ENCODE measurements around the gene TBX1.

GRCh38 chr22:19120693-19121349 lies 1.4 kb downstream of the DGCR2 start:
- PRO-cap, 3 experiments: no peak in any of the 3 experiments
- RAMPAGE, long total RNA: no peak
- RRBS, 2 experiments: no CpG with 5 or more reads among the region's 10 CpGs

- PRO-cap, 3 experiments: no peak in any of the 3 experiments
- RAMPAGE, long total RNA: no peak
- RRBS, 2 experiments: no CpG with 5 or more reads among the region's 5 CpGs
Observed at GRCh38 chr22:19406559-19407505, 24.7 kb downstream of the HIRA start.

GRCh38 chr22:19451023-19452203 lies 3.9 kb upstream of the C22orf39 start:
- PRO-cap, 3 experiments: no peak in any of the 3 experiments
- RAMPAGE, long total RNA: no peak
- RRBS, 2 experiments: no CpG with 5 or more reads among the region's 5 CpGs

DNA sequence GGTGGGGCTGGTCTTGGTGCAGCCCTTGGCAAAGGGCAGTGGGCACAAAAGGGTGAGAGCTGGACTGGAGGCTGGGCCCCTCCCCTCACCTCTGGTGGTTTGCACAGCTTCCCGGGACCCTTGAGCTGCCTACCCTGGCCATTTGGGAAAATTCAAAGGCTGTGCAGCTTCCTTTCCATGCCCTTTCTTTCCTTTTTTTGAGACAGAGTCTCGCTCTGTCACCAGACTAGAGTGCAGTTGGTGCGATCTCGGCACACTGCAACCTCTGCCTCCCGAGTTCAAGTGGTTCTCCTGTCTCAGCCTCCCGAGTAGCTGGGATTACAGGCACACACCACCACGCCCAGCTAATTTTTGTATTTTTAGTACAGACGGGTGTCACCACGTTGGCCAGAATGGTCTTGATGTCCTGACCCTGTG lies 3.1 kb downstream of the CLDN5 start:
- PRO-cap, 3 experiments: no peak in any of the 3 experiments
- RAMPAGE, long total RNA: no peak
- RRBS, 2 experiments: no CpG with 5 or more reads among the region's 9 CpGs

GRCh38 chr22:19554650-19555174 lies 30.5 kb upstream of the CLDN5 start:
- PRO-cap, 3 experiments: no peak in any of the 3 experiments
- RAMPAGE, long total RNA: no peak
- RRBS, 2 experiments: no CpG with 5 or more reads among the region's 3 CpGs

GRCh38 chr22:19567040-19567577 lies 42.9 kb upstream of the CLDN5 start:
- PRO-cap, 3 experiments: no peak in any of the 3 experiments
- RAMPAGE, long total RNA: no peak
- RRBS, 2 experiments: no CpG with 5 or more reads among the region's 22 CpGs

DNA sequence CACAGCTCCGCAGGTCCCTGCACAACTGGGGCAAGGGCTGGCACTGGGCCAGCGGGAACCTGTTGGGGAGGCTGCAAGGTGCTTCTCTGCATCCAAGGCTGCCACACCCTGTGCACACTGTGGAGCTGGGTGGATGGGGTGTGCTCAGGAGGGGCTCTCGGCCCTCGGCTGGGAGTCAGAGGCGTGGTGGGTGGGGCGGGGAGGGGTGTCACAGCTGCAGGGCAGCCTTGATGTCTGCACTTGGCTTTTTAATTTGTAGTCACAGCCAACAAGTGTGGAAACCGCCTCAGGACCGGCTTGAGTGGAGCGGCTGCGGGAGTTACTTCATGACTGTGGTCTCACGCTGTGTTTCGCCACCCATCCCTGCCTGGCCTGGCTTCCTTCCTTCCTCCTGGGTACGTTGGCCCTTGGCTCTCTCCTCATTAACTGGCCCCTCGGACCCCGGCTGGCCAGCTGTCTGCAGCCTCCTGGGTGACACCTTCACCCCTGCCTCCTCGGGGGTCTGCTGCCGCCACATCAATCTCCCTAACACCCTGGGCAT lies 26.3 kb upstream of the SEPTIN5 start:
- PRO-cap, 3 experiments: no peak in any of the 3 experiments
- RAMPAGE, long total RNA: no peak
- RRBS, 2 experiments: no CpG with 5 or more reads among the region's 17 CpGs

DNA sequence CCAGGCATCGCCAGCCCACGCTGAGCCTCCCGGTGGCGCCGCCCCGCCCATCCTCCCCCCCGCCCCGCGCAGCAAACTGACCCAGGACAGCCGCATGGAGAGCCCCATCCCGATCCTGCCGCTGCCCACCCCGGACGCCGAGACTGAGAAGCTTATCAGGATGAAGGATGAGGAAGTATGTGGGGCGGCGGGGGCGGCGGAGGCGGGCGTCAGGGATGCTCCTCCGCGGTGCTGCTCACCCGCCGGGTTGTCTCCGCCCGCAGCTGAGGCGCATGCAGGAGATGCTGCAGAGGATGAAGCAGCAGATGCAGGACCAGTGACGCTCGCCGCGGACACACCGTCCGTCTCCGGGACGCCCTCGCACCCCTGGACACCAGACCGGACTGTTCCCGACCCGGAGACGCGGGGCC lies 1.2 kb upstream of the GP1BB start:
- PRO-cap, 3 experiments: no peak in any of the 3 experiments
- RAMPAGE, long total RNA: no peak
- RRBS, 2 experiments: 71 to 81% methylated on average over 26 of the region's 42 CpGs

- PRO-cap, 3 experiments: no peak in any of the 3 experiments
- RAMPAGE, long total RNA: no peak
- RRBS, 2 experiments: 14 to 21% methylated on average over 26 to 30 of the region's 65 CpGs
Observed at GRCh38 chr22:19759006-19760337, 1.1 kb upstream of the TBX1 start.

DNA sequence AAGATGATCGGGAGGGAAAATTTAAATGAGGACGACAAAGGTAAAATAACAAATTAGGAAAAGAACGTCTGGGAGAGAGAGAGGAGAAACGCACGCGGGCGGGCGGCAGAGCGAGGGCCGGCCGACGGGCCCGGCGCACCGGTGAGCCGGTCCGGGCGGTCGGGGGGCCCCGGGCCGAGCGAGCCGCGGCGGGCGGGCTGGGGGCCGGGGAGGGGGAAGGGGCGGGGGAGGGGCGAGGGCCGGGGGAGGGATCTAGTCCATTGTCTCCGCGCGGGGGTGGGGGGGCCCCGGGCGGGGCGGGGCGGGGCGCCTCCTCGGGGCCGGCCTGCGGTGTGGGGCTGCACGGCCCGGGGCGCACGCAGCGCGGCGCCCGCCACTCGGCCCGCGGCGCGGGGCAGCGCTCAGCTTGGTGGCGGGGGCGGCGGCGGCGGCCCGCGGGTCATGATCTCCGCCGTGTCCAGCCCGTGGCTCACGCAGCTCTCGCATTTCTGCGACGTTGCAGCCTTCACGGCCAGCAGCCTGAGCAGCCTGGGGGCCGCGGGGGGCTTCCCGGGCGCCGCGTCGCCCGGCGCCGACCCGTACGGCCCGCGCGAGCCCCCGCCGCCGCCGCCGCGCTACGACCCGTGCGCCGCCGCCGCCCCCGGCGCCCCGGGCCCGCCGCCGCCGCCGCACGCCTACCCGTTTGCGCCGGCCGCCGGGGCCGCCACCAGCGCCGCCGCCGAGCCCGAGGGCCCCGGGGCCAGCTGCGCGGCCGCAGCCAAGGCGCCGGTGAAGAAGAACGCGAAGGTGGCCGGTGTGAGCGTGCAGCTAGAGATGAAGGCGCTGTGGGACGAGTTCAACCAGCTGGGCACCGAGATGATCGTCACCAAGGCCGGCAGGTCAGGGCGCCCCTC lies at the start of gene TBX1:
TSS of gene TBX1 (plus strand) at position 376 of the 893 bp plus-strand sequence.
- PRO-cap, 3 experiments: peak in 2 of 3 experiments; most common plus-strand start position 108 of the sequence (in 2); most common minus-strand start position 386 of the sequence (in 1)
- RAMPAGE, long total RNA: no peak
- RRBS, 2 experiments: 2 to 3% methylated on average over 52 of the region's 133 CpGs

DNA sequence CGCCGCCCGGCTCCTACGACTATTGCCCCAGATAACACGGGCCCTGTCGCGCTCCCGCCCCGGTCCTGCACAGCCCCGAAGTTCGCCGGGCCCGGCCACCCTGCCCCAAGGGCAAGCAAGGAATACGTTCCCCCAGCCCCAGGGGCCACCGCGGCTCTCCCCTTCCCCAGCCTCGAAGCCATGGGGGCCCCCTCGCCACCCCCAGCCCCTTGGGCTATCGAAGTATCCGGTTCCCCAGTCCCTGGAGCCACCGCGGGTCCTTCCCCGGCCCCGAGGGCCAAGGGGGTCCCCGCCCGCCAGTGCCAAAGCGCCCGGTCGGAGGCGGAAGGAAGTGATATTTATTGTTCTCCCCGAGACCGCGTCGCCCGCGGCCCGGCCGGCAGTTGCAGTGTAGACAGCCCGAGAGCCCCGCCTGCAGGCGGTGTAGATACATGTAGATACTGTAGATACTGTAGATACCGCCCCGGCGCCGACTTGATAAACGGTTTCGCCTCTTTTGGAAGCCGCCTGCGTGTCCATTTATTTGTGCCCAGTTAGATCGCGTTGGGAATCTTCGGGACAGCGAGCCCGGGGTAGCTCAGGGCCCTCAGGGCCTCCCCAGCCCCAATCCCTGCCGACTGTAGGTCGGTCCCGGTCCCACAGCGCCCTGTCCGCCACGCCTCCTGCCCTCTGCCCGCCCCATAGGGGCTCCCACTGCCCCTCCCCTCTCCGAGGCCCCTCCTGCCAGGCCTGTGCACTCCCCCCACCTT lies 6.4 kb downstream of the TBX1 start:
- PRO-cap, 3 experiments: no peak in any of the 3 experiments
- RAMPAGE, long total RNA: no peak
- RRBS, 2 experiments: 25 to 29% methylated on average over 42 to 46 of the region's 62 CpGs

GRCh38 chr22:19846644-19847441 lies 7.8 kb downstream of the GNB1L start:
- PRO-cap, 3 experiments: no peak in any of the 3 experiments
- RAMPAGE, long total RNA: no peak
- RRBS, 2 experiments: no CpG with 5 or more reads among the region's 9 CpGs

GRCh38 chr22:19932196-19933279 lies 9.0 kb upstream of the COMT start:
- PRO-cap, 3 experiments: no peak in any of the 3 experiments
- RAMPAGE, long total RNA: no peak
- RRBS, 2 experiments: no CpG with 5 or more reads among the region's 13 CpGs

- PRO-cap, 3 experiments: peak in 1 of 3 experiments; most common plus-strand start chr22:19941445 (in 1)
- RAMPAGE, long total RNA: no peak
- RRBS, 2 experiments: 1% methylated on average over 4 of the region's 15 CpGs
Observed at GRCh38 chr22:19940974-19941608, 481 bp upstream of the COMT start.

DNA sequence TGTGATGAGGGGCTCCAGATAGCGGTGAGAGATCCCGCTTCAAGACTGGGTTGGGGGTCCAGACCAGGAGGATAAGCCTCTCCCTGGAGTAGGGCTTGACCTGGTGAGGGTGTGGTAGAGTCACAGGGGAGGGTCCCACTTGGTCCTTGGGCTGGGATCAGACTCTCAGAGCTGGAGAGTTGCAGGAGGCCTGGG lies 431 bp upstream of the TXNRD2 start:
- PRO-cap, 3 experiments: no peak in any of the 3 experiments
- RAMPAGE, long total RNA: no peak
- RRBS, 2 experiments: no CpG with 5 or more reads among the region's 2 CpGs

DNA sequence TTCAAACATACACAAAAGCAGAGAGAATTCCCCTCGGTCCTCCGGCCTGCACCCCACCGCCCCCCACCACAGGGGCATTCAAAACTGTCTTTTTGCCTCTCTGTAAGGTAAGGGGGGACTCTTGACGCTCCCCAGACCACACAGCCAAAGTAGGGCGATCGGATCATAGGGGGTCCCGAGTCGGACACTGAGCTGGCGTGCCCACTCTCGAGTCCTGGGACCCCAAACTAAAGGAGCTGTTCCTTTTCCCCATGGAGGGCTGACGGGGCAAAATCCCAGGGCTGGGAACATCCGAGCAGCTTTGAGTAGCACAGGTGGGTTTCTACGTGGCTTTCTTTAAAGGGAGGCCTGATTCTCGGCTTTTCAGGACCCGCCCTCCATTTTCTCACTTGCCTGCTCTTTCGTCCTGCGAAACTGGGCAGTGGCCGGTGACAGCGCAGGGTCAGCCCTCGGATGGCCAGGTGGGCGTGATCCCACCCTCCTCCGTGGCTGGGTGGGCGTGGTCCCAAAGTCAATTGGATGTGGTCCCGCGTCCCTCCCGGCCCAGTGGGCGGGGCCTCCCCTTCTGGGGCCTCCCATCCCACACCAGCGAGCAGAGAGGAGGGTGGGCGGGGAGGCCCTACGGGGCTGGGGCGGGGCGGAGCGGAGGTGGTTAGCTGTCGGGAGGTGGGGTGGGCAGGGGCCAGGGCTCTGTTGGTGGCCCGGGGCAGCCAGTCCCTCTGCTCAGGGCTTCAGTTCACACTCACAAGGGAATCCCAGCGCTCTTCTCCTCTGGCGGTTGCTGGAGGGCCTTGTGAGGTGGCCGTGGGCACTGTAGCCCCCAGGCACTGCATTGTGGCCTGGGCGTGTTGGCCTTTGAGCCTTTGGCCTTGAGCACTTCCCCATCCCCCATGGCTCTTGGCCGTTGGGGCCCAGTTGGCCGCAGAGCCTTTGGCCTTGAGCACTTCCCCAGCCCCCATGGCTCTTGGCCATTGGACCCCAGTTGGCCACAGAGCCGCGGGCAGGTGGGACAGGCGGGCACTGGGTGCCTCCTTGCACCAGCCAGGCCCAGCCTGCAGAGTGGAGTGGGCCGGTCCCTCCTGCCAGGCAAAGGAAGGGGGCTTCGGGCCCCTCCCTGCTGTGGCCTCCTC lies 17.7 kb upstream of the TXNRD2 start:
- PRO-cap, 3 experiments: peak in 2 of 3 experiments; most common minus-strand start position 416 of the sequence (in 2)
- RAMPAGE, long total RNA: no peak
- RRBS, 2 experiments: 14 to 23% methylated on average over 3 to 6 of the region's 46 CpGs

GRCh38 chr22:19963002-19963876 lies 21.6 kb upstream of the TXNRD2 start:
- PRO-cap, 3 experiments: no peak in any of the 3 experiments
- RAMPAGE, long total RNA: no peak
- RRBS, 2 experiments: no CpG with 5 or more reads among the region's 32 CpGs

DNA sequence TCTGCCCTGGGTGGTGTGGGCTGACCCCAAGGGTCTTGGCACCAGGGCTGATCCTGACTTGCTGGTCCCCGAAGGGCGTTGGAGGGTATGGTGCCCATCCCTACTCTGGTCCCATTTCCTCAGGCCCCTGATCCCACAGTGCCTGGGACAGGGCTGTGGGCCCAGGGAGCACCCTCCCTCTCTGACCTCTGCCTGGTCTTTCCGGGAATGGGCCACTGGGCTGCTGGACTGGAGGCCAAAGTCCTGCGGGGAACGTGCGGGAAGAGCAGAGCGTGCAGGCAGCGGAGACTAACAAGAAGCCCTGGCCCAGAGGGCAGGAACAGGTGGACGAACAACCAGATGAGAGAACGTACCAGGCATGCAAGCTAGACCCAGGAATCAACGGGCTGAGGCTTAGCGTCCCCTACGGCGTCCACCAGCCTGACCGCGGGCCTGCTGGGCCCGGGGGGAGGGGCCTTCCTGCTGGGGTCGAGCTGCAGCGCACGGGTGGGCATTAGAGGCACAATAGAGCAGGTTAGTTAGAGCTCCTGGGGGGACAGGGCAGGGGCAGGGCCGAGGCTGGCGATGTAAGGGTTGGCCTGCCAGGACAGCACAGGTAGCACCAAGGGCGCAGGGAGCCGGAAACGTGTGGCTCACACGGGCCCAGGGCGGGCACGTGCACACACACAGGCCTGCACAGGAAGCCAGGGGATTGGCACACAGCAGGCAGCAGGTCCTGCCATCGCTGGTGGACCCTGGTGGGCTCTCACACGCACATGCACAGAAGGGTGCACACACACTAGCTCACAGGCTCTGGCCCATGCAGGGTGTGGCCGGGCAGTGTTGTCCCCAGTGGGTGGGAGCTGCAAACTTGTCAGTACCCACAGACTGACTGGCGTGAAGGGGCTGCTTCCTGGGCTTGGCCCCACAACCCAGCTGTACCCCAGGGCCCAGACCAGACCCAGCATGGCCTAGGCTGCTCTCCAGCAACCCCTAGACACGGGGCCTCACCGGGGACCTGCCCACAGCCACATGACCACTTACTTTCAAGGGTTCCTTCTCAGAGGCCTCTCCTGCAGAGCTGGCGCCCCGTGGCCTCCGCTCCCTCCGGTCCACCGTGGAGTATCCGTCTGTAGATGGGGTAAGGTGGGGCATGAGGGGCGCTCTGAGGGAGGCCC lies 29.6 kb upstream of the TXNRD2 start:
- PRO-cap, 3 experiments: no peak in any of the 3 experiments
- RAMPAGE, long total RNA: no peak
- RRBS, 2 experiments: 75% methylated on average over 5 of the region's 41 CpGs; no CpG with 5 or more reads in 1 of the 2 experiments

- PRO-cap, 3 experiments: no peak in any of the 3 experiments
- RAMPAGE, long total RNA: no peak
- RRBS, 2 experiments: 47 to 56% methylated on average over 2 to 3 of the region's 15 CpGs
Observed at GRCh38 chr22:19988731-19989465, 27.7 kb downstream of the ARVCF start.

DNA sequence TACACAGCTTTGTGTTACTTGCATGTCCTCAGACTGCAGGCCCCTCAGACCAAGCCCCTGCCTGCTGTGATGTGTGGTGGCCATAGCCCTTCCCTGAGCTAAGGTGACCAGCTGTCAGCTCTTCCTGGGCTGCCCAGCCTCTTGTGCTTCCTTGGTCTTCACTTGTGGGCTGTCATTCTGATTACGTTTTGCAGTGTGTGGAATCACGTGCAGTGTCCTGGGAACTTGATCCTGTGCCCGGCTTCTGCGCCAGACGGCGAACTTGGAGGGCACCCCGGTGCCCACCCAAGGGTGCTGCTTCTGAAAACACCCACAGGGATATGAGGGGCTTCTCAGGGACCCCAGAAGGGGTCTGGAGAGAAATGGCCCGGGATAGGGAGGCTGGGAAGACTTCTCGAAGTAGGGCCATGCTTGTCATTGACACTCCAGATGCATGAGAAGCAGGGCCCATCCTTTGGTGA lies 1.6 kb downstream of the TANGO2 start:
- PRO-cap, 3 experiments: no peak in any of the 3 experiments
- RAMPAGE, long total RNA: no peak
- RRBS, 2 experiments: 51 to 71% methylated on average over 1 of the region's 9 CpGs